Tongue (tissue), 2 donors: ENCODE measurements around the gene GPR52.

DNA sequence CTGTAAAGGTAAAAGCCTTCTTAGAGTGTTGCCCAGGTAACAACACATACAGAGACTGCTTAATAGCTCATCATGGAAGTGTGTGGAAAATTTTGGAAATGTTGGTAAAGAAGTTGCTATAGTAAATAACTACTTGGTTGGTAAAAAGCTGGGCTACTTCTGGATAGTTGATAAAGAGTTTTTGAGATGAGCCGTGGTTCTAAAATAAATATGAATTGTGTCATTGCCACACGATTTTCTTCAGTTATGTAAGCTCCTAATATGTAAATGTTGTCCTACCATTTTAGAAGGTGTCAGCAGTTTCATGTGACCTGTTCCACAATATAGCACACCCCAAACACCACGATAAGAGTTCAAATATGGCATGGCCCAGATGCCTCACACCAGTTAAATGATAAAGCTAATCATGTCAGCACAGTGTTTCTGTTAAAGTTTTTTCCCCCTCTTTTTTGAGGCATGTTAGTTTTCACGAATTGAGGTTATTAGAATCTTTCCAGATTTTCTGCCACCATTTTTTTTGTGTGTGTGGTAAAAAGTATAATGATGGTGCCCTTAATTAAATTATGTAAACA, 7.5 kb downstream of the RABGAP1L start:
- RAMPAGE, long total RNA, result no peak

GRCh38 chr1:174400370-174401007, 47.3 kb upstream of the GPR52 start:
- RAMPAGE, long total RNA, result no peak

DNA sequence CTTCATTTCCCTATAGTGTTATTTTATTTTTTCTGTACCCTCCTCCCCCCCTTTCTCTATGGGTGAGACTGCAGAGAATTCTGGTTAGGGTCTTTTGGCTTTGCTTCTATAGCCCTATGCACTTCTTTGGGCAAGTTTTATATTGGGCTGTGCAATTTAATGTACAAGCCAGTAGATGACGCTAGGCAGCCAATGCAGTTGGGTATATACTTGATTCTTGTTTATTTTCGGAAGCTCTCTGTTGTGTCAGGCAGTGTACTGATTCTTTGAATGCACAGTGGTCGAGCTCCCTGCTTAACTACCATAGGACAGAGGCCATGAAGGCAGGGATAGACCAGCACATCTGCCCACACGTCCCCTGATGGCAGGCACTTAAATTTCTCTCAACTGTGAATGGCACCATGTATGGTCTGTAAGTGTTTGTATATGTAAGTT, 34.1 kb upstream of the GPR52 start:
- RAMPAGE, long total RNA, result no peak

DNA sequence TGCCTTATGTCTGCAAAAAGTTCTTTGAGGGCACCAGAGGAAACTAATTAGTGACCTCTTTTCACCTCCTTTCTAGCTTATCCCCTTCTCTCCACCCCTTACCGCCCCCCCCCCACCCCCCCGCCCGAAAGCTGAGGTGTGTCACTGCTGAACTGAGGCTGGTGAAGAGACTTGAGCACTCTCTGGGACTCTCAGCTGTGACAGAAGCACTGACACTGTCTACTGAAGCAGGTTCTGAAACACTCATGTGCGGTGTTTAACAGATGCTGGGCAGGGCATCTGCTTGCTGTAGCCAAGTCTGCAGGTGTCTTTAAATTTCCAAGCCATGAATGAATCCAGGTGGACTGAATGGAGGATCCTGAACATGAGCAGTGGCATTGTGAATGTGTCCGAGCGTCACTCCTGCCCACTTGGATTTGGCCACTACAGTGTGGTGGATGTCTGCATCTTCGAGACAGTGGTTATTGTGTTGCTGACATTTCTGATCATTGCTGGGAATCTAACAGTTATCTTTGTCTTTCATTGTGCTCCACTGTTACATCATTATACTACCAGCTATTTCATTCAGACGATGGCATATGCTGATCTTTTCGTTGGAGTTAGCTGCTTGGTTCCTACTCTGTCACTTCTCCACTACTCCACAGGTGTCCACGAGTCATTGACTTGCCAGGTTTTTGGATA, at the start of gene GPR52:
Gene GPR52 (plus strand): TSS at position 178 of the 681 bp plus-strand sequence.
- RAMPAGE, long total RNA, result no peak

GRCh38 chr1:174818612-174819282, 181.0 kb upstream of the CACYBP start:
- RAMPAGE, long total RNA, result no peak

DNA sequence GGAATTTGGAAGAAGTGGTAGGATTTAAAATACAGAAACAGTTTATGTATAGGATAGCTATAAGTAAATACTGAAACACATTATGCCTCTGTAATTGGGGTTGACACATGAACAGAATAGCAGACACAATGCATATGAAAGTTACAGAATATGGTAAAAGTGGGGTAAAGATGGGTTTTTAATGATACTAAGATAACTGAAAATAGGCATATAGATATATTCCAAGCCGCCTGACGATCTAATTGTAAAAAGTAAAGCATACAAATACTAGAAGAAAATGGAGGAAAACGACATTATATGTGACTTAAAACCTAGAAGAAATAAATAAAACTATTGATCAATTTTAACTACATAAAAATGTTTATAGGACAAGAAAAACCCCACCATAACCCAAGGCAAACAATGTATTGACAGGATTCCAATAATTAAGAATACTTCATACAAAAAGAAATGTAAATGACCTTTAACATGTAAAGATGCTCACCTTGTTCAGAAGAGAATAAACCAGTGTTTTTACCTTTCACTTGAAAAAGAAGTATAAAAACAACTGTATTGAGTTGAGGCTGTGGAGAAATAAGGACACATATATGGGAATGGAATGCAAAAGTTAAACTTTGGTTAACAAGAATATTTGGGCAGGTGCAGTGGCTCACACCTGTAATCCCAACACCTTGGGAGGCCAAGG, 11.6 kb downstream of the CACYBP start:
- RAMPAGE, long total RNA, result no peak

GRCh38 chr1:175190422-175191302, 1.9 kb downstream of the KIAA0040 start:
- RAMPAGE, long total RNA, result no peak

DNA sequence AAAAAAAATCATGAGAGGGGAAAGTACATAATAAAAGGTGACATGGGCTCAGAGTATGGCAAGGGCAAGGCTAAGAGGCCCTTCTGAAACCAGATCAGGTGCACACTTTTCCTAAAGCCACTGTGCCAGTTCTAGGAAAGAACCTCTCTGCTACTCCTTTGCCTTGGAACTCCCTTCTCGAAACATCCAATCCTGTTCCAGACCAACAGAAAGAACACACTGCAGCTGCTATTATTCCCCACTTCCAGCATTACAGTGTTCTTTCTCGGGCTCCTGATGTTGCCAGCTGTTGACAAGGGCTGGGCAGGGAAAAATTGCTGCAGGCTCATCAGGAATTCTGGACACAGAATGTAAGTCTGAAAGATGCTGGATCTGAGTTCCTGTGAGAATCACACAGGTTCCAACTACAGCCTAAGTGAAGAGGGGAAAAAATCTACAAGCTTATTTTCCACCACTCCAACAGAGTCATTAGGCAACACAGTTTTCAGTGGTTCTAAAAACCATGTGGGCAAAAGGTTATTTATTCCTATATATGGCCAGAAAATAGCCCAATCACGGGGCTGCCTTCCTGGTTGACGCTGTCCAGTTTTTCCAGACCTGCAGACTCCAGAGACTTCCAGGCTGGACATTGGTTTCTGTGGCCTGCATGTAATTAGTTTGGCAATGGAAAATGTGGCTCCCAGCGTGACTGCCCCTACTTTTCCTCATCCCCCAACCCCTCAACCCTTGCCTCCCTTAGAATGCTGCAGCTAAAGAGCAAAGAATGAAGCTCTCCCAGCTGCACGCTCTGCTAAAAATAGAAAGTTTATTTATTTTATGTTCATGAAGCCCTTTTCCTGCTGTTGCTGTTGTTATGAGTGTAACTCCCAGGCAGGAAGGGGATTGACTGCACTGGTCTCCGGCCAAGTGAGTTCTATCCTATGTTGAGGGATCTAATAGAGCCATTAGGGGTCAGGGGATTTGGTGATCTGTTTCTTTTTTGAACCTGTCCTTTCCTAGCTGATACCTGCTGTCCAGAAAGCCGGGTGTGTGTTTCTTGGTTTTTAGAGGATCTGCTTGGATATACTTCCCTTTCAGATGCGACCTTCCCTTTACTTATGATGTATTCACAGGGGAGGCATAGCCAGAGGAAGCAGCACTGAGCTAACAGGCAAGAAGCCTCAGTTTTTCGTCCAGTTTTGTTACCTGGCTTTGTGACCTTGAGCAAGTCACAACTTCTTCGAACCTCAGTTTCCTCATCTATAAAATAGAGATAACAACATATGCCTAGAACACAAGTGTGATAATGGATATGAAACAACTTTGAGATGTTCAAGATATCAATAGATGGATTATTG, 8.4 kb upstream of the KIAA0040 start:
- RAMPAGE, long total RNA, result no peak

DNA sequence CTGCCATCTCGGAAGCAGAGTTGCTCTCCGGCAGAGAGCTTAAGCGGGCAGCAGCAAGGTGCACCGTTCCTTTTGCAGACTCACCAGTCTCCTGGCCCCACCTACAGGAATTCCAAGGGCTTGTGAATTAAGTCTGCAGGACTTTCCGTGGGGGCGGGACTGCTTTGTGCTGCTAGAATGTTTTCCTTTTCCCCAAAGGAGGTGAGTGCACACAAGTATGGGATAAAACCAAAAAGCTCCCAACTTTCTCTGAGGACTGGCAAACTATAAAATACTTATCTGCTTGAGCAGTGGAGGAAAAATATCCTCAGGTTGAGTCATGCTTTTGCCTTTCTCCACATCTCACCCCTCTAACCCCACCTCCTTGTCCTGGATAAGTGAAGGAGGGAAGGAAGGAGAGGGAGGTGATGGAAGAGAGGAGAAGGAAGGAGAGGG, 29.2 kb upstream of the KIAA0040 start:
- RAMPAGE, long total RNA, result no peak

DNA sequence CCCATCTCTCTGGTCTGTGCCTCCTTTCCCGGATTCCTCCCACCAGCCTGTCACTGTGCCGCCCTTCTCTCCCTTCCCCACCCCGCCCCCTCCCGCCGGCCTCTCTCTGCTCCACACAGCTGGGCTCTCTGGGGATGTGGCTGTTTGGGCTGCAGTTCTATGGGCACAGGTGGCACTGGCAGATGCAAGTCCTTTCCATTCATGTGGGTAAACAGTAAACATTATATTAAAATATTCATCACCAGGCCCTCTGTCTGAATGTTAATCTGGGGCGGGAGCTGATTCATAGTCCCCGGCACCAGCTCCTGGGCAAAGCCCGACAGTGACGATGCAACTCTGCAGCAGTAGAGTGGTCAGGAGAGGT, 249.4 kb downstream of the TNR start:
- RAMPAGE, long total RNA, result no peak

GRCh38 chr1:175839807-175840150, 96.4 kb upstream of the TNR start:
- RAMPAGE, long total RNA, result no peak

DNA sequence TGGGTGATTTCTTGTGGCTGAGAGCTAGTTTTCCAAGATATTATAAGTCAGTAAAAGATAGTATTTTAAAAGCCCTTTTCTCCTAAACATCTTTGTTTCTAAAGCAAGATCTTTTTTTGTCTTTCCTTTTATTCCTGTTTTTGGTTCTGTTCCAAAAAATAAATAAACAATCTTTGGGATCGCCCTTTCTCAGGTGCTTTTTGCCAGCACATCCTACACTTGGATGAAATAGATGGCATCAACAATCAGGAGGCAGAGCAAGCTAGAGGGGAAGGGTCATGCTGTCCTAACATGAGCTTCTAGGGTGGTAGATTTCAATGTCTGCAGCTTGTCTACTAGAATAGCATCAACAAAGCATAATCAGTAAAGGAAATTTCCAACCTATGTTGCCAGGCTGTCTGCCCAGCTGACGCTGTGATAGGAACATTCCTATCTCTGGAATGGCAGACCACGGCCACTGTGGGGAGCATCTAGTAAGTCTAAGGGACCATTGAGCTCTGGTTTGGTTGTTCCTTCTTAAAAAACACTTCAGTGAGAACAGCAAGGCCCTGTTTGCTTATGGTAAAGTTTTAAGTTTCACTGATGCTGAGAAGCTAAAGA, 206.7 kb downstream of the PAPPA2 start:
- RAMPAGE, long total RNA, result no peak

- RAMPAGE, long total RNA, result no peak
Measured at GRCh38 chr1:176692623-176693086, 229.7 kb downstream of the PAPPA2 start.

DNA sequence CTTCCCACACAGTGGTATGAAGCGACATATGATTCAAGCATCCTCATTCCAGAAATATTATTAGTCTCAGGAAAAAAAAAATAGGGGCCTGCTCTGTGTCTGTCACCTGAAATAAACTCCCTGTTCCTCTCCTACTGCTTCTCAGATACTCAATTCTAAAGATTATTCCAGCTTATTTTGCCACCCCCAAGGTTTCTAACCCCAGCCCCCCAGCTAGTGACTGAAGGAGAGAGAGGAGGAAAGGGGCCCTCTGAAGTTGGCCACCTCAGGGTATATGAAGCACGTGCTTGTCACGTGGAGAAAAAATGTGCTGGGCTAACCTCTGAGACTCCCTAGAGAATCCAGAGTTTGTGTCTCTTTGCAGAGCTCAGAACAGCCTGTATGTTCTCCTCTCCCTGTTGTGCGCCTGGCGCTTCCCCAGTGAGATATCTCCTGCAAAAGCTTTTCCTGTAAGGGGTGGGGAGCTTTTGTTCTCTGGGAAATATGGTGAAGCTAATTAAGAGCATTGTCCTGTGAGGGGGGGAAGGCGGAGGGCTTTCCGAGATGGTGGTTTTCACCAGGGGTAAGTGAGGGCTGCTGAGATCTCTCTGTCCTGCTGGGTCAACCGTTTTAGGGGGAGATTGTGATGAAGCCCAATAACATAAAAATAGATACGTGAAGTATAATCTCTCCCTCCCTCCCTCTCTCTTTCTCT, 35.8 kb upstream of the RASAL2 start:
- RAMPAGE, long total RNA, result no peak

- RAMPAGE, long total RNA, result no peak
Measured at GRCh38 chr1:178094153-178094877, 411 bp downstream of the RASAL2 start.

- RAMPAGE, long total RNA, result no peak
Measured at GRCh38 chr1:178100702-178101245, 6.9 kb downstream of the RASAL2 start.

- RAMPAGE, long total RNA, result no peak
Measured at GRCh38 chr1:178102330-178102636, 8.4 kb downstream of the RASAL2 start.

DNA sequence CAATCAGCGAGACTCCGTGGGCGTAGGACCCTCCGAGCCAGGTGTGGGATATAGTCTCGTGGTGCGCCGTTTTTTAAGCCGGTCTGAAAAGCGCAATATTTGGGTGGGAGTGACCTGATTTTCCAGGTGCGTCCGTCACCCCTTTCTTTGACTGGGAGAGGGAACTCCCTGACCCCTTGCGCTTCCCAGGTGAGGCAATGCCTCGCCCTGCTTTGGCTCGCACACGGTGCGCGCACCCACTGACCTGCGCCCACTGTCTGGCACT, 176.4 kb downstream of the CLEC20A start:
- RAMPAGE, long total RNA, result no peak

- RAMPAGE, long total RNA, result no peak
Measured at GRCh38 chr1:178513720-178514069, 786 bp downstream of the TEX35 start.

DNA sequence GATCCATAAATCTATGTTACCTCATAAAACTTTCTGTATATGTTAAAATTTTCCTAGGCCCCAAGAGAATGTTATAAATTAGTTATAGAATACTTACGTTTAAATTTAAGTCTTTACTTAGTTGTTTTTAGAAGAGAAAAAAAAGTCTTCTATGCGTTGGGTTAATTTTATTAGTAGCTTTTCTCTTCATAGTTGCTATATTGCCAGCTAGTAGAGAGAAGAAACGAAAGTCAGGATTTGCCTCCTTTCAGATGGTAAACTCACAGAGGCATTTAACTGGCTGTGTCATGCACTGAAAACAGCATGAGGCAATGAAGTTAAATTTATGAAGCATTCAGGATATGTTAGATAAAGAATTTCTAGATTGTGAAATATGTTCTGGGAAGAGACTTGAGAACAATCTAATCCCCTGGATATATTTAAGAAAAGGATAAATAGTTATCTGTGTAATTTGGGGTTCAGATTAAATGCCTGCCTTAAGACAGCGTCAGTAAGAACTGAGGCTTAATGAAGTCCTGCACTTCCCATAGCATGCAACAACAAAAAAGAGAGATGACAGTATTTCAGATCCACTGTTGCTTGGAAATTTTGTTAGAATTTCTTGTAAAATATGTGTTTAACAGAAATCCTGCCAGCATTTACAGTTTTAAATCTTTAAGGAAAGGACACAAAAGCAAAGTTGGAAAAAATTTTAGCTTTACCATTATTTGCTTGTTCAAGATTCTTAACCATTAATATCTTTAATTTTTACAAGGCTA, 1.7 kb downstream of the ANGPTL1 start:
- RAMPAGE, long total RNA, result no peak